ENCODE data around the genes NR2C2 and RBSN.

DNA sequence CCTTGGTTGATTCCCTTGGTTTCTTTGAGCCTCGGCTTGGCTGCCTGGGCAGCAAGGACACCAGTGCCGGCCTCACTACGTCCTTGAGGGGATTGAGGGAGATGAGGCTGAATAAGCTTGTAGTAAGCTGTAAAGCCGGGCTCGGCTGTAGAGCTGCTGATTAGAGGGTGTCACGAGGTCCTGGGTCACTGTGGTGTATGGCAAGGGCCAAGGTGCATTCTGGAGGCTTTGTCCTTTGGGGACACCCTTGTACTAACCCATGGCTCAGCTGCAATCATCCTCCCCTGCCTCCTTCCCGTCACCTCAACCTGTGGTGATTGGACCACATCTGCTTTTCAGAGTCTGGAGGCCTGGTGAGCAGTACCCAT is 2.2 kb downstream of the SLC6A6 start:
- RRBS = no CpG with 5 or more reads among the region's 7 CpGs

- RRBS = no CpG with 5 or more reads among the region's 2 CpGs
These were observed 4.3 kb downstream of the SLC6A6 start for GRCh38 chr3:14406696-14407069.

DNA sequence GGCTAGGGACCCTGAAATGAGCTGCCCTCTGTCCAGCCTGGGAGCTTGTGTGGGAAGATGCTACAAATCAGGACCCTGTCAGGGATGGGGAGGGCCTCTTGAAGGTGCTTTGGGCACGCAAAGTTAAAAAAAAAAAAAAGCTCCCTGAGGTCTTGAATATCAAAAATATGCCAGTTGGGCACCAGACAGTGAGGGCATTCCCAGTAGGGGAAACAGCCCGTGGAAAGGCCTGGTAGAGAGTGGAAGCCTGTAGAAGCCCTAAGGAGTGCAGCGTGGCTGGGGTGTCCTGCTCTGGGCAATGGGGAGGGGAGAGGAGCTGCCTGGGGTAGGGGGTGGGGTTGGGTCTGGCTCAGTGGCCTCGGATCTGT is 21.8 kb downstream of the SLC6A6 start:
- RRBS = no CpG with 5 or more reads among the region's 4 CpGs

- RRBS = no CpG with 5 or more reads among the region's 11 CpGs
These were observed 29.1 kb downstream of the SLC6A6 start for GRCh38 chr3:14431417-14431907.

DNA sequence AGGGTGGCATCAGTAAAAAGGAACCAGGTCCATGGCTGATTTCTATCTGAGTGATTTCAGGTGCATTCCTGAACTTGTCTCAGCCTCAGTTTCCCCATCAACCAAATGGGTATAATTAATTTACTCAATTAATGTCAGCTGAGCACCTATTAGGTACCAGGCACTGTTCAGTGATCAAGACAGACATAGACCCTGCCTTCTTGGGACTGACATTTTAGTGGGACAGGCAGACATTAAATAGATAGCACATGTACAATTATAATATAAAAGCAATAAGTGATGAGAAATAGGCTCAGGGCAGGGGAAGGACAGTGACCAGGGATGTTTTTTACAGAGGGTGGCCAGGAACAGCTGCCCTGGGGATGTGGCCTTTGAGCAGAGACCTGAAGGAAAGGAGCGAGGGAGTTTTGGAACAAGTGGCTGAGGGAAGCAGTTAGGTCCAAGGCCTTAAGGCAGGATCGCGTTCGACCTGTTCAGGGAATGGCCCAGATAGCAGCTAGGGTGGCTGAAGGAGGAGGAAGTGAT is 51.1 kb downstream of the SLC6A6 start:
- RRBS = no CpG with 5 or more reads among the region's 4 CpGs

GRCh38 chr3:14521977-14522861 is 17.9 kb downstream of the GRIP2 start:
- RRBS = no CpG with 5 or more reads among the region's 22 CpGs

GRCh38 chr3:14539406-14539844 is 717 bp downstream of the GRIP2 start:
- RRBS = no CpG with 5 or more reads among the region's 5 CpGs

DNA sequence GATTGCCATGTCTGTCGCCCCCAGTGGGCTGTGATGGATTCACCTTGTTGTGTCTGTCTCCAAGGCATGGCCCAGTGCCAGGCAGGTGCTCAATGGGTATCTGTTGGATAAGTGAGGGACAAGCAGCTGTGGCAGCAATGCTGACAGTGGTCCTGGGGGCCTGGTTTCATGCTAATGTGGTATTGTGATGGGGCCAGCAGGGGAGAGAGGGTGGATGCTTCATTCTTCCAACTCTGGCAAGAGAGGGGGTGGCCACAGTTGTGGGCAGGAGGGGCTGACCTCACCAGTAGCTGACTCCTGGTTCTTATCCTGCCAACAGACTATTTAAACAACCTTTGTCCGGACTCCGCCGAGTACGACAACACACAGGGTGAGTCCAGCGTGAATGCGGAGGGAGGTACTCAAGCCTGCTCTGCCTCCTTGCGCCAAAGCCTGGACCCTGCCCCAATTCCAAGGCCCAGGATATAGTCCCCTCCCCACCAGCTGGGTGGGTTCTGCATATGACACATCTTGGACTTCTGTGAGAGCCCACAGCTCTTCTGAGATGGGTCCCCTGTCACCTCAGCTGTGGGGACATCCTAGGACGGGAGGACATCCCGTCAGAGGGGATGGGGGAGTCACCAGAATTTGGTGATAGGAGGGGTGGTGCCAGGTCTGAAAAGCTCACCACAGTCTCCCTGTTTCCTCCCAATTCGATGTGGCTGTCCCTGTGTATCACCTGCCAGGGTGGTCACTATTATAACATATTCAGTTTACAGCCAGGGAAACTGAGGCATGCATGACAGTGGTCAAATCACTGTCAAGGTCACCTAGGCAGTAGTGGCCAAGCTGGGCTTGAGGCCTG is 47.1 kb upstream of the NR2C2 start:
- RRBS = no CpG with 5 or more reads among the region's 11 CpGs

- RRBS = no CpG with 5 or more reads among the region's 1 CpG
These were observed 11.8 kb upstream of the NR2C2 start for GRCh38 chr3:14935471-14936119.

DNA sequence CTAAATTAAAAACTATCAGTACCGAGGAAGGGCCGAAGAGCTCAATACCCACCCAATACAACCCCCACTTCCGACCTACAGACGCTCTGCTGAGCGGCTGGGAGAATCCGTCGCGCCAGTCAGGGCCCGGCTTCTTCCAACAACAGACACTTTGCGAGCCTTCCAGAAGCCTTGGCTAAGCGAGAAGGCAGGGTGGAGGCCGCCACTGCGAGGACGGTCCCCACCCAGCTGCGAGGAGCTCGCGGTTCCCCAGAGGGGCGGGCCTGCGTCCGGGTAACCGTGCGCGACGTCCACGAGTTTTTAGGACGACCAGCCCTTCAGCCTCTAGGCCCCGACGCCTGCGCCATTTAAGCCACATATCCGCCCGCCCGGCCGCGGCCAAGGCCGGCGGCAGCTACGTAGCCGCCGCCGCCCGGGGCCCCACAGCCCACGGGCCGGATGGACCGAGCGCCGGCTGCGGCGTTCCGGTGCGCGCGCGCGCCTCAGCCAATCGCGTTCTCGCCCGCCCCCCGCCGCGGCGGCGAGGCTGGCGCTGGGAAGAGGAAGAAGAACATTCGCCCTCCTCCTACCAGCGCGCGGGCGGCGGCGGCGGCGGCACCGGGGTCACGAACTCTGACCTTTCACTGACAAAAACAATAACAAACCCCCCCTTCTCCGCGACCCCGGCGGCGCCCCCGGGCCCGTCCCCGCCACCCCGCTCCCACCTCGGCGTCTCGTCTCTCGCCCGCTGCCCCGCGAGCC is at the start of gene NR2C2:
Gene NR2C2 (plus strand): TSS at position 549 of the 741 bp plus-strand sequence.
- RRBS = under 1% methylated on average over 26 of the region's 91 CpGs

- RRBS = no CpG with 5 or more reads among the region's 8 CpGs
These were observed 51.6 kb downstream of the MRPS25 start for GRCh38 chr3:15013371-15014090.

DNA sequence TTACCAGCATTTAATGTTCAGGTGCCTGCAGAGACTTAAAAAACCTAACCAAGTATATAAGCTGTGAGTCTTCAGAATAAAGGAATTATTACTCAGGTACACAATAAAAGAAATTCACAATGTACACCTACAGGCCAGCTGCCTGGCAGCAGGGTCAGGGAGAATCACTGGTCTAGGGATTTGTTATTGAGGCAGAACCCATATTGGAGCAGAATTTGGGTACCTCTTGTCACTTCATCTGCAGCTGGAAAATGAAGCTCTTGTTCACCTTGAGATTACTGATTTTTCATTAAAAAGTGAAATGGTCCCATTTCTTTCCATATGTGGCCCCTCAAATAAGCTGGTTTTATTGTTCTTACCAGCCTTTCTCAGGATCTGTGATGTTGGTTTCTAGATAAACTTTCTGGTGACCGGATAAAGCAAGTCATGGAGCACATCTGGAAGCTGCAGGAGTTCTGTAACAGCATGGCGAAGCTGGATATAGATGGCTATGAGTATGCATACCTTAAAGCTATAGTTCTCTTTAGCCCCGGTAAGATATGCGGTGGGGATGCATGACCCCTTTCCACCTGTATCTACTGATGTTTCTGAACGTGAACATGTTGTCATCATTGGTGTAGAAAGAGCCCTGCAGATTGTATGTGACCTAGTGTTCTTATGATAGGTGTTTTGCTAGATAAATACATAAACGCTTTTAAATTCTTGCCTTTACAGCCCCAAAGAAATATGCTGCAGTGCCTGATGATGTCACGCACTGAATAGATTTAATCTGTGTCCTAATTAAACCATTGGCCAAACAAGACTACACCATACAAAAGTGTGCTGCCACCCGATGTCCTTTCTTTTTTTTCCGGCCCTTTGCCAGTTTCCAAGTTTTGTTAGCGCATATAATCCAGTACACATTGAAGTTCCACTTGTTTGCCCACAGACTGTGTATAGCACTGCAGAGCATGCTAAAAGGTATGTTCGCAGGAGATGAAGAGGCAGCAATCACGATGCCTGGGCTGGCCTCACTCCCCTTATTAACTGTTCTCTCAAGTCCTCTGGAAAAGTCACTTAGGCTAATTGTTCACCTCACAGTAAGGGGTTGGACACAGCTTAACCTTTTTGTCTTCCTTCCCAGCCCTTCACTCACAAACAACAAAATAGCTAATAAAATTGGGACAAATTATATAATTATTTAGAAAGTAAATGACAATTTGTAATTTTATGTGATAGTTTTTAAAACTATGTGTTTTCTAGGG is 27.1 kb downstream of the MRPS25 start:
- RRBS = no CpG with 5 or more reads among the region's 12 CpGs

DNA sequence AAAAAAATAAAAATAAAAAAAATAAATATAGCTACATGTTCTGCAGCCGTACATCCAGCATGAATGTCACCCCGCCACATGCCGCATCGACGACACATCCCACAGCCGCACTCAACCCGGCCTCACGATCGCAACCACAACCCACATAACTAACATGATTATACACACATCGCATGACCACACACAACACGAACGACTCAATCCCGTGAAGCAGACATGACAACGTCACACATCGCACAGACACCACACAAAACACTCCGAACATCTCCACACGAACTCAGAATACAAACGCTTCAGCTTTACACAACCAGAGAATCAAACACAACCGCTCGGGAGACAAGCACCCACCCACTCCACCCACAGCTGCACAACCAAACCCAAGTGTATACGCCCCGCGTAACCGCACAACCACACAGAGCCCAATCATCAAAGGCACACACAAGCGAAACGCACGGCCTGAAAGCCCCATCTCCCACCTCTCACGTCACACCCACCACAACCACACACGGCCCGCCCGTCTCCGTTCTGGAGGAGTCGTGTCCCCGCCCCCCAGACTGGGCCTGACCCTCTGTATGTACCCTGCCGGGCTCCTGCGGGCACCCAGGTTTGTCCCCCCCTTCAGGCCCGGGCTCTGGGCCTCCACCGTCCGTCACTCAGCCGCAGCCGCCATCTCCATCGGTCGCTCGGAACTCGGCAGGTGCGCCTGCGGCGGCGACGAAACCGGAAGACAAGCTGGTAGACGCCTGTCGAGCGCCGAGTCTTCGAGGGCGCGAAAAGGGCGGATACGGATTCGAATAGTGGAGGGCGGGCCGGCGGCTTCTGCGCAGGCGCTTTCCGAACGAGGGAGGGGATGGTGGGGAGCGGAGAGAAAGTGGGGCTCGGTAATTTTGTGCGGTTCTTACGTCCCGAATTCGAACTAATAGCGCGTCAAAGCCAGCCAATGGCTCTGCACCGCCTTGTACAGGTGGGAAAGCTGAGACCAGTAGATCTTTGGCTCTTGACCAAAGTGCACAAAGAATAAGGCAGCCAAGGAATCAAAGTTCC is at the start of gene RBSN:
Gene RBSN (minus strand): TSS at position 692 of the 1,044 bp plus-strand sequence.
- RRBS = under 1% methylated on average over 22 of the region's 77 CpGs

DNA sequence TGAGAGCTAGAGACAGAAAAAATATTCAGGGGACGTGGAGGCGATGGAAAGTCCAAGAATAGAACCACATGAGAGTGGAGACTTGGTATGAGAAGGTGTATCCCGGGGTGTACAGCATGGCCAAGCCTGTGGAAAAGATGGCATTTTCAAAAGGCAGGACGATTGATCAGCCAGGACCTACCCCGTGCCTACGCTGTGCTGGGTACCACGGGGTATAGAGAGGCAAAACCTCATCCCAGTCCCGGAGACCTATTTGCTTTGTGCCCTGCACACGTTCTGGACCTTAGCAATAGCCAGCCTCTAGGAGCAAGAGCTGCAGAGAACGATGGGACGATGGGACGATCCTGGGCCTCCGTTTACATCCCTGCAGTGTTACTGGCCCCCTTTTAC is 548 bp upstream of the RBSN start:
- RRBS = no CpG with 5 or more reads among the region's 13 CpGs

DNA sequence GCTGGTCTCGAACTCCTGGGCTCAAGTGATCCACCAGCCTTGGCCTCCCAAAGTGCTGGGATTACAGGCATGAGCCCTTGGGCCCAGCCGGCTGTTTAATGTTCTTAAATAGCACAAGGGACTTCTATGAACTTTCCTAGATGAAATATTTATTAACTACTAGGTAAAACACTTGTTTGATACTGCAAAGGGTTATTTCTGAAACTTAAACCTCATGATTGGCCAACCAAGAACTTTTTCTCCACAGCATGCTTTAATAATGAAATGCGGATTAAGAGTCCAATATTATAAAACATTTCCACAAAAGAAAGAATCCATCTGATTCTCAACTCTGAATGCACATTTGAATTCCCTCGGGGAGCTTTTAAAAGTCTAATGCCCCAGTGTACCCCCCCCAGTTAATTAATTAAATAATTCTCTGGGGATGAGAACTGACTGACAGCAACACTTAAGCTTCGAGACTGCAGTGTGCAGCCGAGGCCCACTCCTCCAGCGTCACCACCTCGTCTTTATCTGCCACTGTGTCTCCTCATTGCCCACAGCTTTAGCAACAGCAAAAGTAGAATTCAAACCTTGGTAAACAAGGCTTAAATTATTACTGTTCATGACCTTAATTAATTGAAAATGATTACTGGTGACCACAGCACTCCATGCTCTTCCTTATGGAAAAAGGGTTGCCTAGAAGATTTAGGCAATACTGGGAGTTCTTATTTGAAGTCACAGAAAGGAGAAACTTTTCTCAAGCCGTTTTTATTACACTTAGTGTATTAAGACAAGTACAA is 48.3 kb downstream of the CAPN7 start:
- RRBS = no CpG with 5 or more reads among the region's 9 CpGs

GRCh38 chr3:15314876-15315521 is 17.4 kb downstream of the SH3BP5 start:
- RRBS = no CpG with 5 or more reads among the region's 5 CpGs

DNA sequence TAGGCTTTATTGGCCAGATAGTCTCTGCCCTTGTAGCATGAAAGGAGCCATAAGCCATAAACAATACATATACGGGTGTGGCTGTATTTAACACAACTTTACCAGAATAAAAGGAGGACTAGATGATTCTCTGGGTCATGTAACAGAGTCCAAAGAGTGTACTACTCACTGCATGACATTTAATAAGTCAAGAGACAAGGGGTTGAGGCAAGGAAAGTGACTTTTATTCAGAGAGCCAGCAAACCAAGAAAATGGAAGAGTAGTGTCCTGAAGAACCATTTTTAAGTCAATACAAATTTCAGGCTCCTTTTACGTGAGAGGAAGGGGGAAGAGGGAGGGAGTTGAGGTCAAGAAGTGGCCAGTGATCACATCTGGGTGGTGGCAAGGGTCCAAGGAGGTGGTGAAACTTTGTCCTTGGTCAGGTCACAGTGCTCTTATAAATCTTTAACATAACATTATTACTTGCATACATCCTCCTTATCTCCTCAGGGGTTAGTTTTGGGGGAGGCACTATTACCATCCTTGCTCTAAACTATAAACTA is 46.2 kb downstream of the METTL6 start:
- RRBS = no CpG with 5 or more reads among the region's 2 CpGs

GRCh38 chr3:15467819-15468299 is 40.5 kb downstream of the EAF1 start:
- RRBS = no CpG with 5 or more reads among the region's 9 CpGs

- RRBS = no CpG with 5 or more reads among the region's 3 CpGs
These were observed 2.6 kb upstream of the COLQ start for GRCh38 chr3:15524093-15524512.

DNA sequence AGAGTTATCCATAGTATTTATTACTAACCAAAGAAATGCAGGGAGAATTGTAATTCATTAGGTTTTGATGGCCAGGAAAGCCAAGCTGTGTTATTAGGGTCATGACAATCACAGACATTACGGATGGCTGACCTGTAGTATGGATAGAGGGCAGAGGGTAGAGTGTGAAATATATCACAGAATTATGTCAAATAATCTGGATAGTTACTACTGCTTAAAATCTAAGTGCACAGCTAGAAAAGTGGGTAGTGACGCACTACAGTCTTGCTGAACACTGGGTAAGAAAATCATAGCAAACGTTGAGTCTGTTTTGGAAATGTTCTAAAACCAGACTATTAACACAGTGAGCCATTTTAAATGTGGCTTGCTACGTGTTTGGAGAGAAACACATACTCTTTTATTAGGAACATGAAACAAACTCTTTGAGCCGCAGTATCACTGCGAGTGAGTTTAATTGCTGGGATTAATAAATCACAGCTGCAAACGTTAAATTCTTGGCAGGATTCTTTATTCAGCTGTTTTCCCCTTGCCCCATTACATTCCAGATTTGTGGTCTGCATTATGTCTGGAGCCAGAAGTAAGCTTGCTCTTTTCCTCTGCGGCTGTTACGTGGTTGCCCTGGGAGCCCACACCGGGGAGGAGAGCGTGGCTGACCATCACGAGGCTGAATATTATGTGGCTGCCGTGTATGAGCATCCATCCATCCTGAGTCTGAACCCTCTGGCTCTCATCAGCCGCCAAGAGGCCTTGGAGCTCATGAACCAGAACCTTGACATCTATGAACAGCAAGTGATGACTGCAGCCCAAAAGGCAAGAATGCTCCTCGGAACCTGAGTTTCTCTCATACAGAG is 33.6 kb downstream of the BTD start:
- RRBS = no CpG with 5 or more reads among the region's 15 CpGs